Left common carotid artery plus branches (tissue), 1 donor: Measurements from ENCODE around the gene MAPK11.

GRCh38 chr22:49847979-49849126 lies 5.3 kb upstream of the ZBED4 start:
- PRO-cap: no peak

- PRO-cap: no peak
These were observed 13.5 kb downstream of the CRELD2 start for GRCh38 chr22:49931876-49932373.

DNA sequence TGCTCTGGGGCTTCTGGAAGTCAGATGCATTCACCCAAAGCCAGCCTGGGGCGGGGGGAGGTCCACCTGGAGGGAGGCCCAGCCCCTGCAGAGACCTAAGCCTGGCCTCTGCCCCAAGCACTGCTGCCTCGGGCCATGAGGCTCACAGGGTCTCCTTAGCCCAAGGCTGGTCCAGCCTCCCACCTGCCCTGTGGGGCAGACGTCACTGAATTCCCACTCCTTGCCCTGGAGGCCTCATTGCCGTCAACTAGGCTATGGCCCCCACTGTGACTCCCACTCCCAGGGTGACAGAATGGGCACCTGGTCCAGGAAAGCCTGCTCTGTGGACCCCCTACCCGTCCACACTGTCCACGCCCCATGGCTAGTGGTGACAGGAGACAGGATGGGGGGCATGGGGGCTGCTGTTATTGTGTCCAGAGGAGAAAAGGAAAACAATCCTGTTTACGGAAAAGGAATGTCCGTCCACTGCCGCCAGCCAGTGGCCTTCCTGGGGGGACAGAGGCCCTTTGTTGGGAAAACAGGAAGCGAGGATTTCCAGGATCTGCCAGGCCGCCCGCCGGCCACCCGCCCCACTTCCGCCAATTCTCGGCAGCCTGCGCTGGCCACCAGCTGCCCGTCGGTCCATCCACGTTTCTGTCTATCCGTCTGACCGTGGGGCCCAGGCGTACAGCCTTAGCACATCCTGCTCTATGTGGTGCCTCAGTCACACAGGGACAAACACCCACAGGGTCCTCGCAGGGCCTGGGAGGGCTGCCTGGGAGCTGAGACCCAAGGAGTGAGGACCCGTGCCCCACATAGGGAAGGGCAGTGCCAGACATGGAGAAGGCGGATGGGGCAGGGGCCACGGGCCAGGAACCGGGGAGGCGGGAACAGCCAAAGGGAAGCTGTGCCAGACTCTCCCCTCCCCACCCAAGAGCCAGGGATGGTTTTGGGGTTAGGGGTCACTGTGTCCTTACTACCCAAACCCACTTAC lies 19.5 kb downstream of the CRELD2 start:
- PRO-cap: no peak

- PRO-cap: no peak
These were observed 24.9 kb downstream of the MLC1 start for GRCh38 chr22:50060252-50060803.

GRCh38 chr22:50116997-50117679 lies 27.3 kb downstream of the MOV10L1 start:
- PRO-cap: no peak

DNA sequence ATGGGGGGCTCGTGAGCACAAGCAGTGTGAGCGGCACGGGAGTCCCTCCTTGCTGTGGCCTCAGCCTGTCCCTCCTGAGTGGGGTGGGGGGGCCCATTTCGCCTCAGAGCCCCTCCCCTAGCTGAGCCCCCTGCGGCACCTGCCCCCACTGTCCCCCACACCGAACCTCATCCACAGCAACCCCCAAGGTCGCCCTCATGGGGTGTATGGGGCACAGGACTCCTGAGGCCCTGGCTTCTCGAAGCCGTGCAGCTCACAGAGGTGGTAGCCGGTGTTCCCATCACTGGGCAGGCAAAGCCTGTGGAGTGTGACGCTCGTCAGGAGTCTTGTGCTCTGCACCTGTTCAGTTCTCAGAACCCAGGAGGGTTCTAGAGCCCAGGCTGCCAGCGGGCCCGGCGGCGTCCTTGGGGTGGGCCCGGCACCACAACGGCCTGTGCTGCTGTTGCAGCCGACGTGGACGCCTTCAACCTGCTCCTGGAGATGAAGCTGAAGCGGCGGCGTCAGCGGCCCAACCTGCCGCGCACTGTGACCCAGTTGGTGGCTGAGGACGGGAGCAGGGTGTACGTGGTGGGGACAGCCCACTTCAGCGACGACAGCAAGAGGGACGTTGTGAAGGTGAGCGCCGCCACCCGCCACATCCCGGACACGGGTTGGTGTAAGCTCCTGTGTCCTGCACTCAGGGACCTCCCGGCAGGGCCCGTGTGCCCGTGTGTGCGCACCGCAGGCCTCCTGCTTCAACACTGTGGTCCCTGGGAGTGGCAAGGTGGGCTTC lies 6.7 kb upstream of the SELENOO start:
- PRO-cap: no peak

GRCh38 chr22:50197021-50198384 lies 3.3 kb upstream of the SELENOO start:
- PRO-cap: no peak

GRCh38 chr22:50203084-50203782 lies 2.4 kb downstream of the SELENOO start:
- PRO-cap: no peak

DNA sequence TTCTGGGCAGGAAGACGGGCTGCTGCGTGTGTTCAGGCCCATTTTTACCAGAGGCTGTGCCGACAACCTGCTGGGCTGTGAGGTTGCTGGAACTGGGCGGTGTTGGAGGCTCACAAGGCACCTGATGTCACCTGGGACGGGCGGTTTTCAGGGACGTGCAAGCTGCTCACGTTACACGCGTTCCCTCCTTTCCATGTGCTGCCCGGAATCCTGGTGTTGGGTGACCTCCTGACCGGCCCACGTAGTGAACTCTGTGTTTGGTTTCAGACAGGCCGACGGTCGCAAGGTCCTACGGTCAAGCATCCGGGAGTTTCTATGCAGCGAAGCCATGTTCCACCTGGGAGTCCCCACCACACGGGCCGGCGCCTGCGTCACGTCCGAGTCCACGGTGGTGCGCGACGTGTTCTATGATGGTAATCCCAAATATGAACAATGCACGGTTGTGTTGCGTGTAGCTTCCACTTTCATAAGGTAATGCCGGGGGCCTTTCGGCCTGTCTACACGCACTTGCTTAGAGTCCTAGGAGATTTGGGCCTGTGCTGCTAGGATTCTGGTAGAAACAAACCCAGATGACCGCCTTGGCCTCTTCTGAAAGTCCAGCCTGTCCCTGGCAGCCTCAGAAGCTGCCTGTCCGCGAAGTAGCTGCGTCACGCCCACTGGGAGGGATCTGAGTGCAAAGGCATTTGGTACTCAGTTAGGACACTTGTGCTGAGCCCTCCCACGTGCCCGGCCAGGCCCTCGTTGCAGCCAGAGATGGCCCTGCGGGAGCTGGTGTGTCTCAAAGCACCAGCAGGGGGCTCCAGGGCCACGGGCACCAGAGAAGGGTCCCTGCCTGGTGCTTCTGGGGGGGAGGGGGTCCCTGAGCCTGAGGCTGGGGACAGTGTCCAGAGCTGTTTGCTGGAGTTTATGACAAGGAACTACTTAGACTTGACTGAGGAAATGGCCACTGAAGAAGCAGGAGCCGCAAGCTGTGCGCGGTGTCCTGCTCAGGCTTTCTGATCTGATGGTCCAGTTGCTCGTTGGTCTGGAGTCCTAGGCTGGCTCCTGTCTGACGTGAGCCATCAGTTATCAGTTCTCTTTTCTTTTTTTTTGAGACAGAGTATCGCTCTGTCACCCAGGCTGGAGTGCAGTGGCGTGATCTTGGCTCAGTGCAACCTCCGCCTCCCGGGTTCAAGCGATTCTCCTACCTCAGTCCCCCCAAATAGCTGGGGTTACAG lies 5.6 kb downstream of the SELENOO start:
- PRO-cap: no peak

- PRO-cap: no peak
These were observed 19.1 kb downstream of the TUBGCP6 start for GRCh38 chr22:50225616-50226254.

- PRO-cap: no peak
These were observed at the start of gene MAPK11 for GRCh38 chr22:50269595-50270818. Gene MAPK11, minus strand, starts transcription at chr22:50270380.

DNA sequence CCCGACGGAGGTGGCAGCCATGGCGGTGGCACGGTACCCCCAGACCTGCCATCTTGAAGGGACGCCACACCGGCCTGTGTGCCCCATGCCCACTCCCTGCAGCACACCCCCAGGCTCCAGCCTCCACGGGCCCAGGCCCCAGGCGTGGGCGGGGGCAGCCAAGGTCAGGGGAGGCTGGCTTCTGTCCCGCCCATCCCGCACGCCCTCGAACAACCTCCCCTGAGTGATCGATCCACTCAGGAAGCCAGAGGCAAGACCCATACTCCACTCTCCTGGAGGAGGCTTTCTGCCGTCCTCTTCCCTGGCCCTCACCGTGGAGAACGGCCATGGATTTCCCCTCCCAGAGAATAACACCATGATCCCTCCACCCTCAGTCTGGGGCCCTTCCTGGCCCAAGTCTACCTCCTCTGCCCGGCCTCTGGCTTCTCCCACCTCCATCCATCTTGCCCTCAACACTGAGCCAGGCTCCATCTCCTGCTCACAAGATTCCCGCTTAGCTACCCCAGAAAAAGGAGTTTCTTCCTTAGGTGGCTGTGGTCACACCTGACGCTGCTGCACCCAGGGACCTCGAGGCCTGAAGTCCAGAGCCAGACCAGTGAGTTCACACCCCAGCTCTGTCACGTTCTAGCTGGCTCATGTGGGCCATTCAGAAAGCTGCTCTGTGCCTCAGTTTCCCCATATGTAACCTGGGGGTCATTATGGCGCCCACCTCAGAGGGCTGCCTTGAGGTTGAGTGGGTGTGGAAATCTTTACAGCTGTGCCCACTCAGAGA lies 10.1 kb downstream of the PLXNB2 start:
- PRO-cap: no peak

DNA sequence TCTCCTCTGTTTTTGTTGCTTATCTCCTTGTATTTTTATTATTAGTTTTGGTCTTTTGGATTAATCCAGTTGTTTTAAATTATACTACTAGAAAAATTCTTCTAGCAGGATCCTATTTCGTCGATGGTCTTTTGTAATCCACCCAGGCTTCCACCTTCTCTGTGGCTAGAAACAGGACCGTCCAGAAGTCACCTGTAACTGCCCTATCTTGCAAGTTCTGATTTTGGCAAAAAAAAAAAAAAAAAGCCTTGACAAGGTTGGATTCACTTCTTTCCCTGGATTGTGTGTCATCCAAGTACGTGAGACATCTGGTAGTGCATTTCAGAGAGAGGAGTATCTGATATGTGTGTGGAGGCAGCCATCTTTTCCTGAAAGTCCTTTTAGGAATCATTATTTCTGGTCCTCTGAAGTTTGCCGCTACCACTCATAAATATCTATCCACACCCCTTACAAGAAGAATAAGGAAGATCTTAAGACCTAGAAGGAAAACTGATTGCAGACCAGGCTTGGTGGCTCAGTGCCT lies 48.7 kb downstream of the PPP6R2 start:
- PRO-cap: no peak

DNA sequence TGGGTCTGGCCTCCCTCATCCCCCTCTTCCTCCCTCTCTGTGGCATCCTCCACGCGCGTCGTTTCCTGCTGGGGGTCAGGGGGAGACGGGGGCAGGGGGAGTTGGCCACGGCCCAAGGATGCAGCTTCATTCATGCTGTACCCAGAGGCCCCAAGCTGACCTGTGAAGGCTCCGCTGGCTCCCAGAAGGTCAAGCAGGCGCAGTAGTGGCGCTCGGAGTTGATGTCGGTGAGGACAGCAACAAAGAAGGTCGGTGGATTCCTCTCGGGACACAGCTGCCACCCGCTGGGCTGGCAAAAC lies 7.3 kb downstream of the SBF1 start:
- PRO-cap: no peak

DNA sequence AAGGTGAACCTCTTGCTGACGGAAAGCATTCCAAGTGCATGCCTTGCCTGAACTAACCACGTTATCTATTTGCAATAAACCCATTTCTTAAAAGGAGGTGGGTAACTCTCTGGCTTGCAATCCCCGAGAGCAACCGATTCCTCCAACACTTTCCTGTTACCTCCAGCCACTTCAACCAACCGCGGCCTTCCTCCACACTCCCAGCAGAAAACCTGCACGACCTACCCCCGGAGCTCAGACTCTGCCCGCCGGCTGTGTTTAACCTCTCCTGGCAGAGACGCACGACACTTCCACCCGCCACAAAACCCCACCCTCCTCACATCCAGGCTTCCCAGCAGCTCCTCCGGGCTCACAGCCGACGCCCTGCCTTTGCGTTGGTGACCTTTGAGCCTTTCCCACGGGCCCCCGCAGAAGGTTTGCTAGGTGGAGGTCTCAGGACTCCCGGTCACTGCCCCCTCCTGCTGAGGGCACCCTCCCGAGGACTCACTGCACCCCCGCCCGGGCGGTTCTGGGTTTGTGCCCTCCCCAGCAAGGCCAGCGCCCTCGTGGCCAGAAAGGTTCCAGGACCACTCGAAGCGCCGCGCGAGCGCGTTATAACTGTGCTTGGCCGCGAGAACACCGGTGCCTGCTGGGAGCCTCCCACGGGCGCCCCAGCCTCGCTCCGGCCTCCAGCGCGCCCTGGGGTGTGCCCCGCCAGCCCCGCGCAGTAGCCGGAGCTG lies 554 bp downstream of the SCO2 start:
- PRO-cap: no peak

GRCh38 chr22:50527538-50528064 lies 2.2 kb upstream of the SCO2 start:
- PRO-cap: no peak

GRCh38 chr22:50561382-50561876 lies 1.3 kb downstream of the SYCE3 start:
- PRO-cap: no peak

DNA sequence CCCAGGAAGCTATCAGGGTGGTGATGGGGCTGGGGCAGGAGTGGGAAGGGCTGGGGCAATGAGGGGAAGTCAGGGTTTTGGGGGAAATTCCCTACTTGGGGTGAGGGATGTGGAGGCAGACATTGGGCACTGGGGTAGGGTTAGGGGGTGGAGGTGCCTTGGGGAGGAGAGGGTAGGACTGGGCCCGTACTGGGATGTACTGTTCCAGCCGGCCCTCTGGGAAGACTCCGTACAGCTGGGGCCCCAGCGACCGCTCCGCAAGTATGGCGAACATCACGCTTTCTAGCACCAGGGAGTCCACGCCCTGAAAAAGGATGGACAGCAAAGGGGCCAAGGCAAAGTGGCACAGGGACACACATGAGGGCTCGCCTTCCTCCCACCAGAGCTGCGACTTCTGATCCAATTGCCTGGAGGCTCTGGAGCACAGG lies 1.1 kb downstream of the CHKB start:
- PRO-cap: no peak

DNA sequence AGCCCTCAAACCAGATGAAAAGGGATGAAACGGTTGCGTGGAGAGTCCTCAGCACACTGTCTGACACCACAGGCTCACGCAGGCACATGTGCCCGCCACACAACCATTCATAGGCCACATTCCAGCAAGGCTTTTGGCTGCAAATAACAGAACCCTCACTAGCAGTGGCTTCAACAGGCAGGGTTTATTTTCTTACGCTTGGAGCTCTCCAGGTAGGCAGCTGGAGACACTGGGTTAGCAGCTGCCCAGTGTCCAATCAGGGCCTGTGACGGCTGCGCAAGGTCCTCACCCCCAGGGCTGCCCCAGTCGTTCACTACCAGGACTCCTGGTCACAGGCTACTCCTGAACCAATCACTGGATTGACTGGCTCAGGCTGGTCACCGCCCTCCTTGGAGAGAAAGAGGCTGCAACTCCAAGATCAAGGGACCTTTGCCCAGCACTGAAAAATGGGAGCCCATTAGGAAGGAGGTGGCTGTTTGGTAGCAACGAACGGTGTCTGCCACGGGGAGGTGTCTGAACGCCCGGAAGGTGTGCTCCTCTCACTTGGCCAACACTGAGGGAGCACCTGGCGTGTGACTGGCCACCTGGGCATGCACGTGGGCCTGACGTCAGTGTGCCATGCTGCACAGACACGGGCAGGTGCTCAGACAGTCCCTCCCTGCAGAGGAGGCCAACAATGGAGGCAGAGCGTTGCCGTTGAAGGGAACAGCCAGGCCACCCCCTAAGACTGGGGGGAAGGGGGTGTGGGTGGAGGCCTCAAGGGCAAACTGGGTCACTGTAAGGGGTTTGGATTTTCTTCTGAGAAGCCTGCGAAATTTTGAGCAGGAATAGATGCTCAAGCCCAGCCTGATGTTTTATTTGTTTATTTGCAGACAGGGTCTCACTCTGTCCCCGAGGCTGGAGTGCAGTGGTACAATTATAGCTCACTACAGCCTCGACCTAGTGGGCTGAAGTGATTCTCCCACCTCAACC lies 5.1 kb downstream of the ARSA start:
- PRO-cap: no peak

GRCh38 chr22:50671678-50672040 lies 43.7 kb upstream of the ARSA start:
- PRO-cap: no peak